Cardiac ventricle fibroblast (primary cell): ENCODE data around the gene SLC2A4RG.

DNA sequence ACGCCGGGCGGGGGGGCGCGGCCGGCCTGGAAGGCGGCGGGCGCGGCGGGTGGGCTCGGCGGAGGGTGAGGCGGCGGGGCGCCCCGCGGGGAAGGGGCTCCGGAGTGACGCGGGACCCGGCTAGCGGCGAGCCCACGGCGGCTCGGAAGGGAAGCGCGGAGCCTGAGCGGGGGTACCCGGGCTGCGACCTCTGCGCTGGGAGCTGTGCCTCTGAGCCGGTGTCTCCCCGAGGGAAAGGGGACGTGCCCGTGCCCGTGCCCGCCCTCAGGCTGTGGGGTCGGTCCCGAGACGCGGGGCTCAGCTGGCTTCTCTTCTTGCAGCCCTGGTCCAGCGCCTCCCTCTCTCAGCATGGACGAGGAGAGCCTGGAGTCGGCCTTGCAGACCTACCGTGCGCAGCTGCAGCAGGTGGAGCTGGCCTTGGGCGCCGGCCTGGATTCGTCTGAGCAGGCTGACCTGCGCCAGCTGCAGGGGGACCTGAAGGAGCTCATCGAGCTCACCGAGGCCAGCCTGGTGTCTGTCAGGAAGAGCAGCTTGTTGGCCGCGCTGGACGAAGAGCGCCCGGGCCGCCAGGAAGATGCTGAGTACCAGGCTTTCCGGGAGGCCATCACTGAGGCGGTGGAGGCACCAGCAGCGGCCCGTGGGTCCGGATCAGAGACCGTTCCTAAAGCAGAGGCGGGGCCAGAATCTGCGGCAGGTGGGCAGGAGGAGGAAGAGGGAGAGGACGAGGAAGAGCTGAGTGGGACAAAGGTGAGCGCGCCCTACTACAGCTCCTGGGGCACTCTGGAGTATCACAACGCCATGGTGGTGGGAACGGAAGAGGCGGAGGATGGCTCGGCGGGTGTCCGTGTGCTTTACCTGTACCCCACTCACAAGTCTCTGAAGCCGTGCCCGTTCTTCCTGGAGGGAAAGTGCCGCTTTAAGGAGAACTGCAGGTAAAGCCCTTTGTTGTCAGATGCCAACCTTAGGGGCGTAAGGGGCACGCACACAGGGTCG, 690 bp downstream of the ZGPAT start:
- RAMPAGE, long total RNA = no peak

- RAMPAGE, long total RNA = no peak
These were observed at the start of gene SLC2A4RG for GRCh38 chr20:63739138-63739960. Gene SLC2A4RG, plus strand, starts transcription at chr20:63739776.

- RAMPAGE, long total RNA = no peak
These were observed 25.6 kb downstream of the SLC2A4RG start for GRCh38 chr20:63765144-63765597.

DNA sequence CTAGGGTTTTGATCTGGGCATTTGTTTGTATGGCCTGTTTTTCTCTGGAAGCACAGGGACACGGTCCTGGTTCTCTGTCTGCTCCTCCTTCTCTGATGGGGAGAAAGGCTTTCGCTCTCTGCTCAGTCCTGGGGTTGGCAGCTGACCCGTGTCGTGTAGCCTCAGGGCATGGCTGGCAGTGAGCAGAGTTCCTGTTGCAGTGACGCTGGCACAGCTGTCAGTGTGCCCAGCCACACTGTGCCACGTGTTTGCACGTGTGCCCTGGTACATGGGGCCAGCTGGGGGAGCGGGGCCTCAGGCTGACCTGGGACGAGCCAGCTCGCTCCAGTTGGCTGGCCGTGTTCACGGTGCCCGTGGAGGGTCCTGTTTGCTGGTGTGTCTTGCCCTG, 10.4 kb upstream of the DNAJC5 start:
- RAMPAGE, long total RNA = no peak

DNA sequence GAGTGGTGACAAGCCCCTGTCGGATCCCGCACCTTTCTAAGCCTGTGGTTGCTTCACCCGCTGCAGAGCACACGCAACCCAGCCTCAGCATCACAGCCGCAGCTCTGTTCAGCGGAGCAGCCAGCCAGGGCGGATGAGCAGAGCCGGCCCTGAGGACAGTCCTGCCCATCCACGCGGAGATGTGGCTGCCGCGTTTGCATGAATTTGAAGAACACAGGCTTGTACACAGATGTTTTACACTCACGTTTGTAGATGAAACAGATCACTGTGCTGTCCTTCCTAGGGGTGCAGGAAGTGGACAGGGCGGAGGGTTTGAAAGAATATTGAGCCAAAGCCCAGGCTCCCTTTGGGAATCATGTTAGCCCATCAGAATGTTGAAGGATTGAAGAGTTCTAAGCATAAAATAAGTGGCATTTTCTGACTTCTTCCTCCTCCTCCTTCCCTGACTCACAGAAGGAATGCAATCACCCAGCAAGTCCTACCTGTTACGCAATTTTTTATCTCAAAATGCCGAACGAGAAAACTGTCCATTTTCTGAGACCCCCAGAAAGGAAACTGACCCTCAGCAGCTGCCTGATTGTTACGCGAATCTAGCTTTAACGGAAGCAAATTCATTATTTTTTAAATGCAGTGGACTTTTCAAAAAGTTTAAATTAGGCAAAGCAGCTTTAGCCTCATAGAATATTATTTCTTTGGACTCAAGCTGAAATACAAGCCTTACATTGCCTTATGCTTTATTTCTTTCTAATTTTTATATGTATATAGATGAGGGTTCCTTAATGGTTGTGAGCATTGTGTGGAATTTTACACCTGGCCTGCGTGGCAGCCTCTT, 4.8 kb upstream of the DNAJC5 start:
- RAMPAGE, long total RNA = no peak

GRCh38 chr20:63915361-63915954, 20.5 kb downstream of the DNAJC5 start:
- RAMPAGE, long total RNA = no peak

DNA sequence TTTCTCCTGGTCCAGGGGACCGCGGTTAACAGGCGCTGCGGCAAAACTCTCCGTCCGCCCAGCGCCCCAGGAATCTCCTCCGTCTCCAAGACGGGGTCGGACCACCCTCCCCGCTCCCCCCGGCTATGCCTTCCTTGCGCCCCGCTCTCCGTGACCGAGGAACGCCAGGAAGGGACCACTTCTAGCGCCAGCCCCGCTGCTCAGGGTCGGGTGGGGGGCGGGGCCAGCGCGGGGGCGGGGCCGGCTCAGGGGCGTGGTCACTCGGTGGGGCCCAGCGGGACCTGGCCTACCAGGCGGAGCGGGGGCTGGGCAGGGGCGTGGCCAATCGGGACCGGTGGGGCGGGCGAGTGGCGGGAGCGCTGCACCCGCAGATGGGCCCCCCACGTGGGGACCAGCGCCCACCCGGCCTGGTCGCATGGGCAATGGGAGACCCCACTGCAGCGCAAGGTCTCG, 17.8 kb downstream of the UCKL1 start:
- RAMPAGE, long total RNA = no peak

DNA sequence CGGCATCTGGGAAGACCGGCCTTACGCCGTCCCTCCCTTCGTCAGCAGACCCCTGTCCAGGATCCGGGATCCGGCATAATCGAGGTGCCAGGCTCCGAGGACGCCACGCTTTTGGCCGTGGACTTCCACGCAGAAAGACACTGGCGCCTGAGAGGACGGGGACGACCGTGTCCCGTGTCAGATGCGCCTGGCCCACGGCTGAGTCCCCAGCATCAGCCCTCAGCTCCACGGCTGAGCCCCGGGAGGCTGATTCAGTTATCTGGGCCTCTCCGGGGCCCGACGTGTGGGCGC, 17.4 kb downstream of the UCKL1 start:
- RAMPAGE, long total RNA = no peak

DNA sequence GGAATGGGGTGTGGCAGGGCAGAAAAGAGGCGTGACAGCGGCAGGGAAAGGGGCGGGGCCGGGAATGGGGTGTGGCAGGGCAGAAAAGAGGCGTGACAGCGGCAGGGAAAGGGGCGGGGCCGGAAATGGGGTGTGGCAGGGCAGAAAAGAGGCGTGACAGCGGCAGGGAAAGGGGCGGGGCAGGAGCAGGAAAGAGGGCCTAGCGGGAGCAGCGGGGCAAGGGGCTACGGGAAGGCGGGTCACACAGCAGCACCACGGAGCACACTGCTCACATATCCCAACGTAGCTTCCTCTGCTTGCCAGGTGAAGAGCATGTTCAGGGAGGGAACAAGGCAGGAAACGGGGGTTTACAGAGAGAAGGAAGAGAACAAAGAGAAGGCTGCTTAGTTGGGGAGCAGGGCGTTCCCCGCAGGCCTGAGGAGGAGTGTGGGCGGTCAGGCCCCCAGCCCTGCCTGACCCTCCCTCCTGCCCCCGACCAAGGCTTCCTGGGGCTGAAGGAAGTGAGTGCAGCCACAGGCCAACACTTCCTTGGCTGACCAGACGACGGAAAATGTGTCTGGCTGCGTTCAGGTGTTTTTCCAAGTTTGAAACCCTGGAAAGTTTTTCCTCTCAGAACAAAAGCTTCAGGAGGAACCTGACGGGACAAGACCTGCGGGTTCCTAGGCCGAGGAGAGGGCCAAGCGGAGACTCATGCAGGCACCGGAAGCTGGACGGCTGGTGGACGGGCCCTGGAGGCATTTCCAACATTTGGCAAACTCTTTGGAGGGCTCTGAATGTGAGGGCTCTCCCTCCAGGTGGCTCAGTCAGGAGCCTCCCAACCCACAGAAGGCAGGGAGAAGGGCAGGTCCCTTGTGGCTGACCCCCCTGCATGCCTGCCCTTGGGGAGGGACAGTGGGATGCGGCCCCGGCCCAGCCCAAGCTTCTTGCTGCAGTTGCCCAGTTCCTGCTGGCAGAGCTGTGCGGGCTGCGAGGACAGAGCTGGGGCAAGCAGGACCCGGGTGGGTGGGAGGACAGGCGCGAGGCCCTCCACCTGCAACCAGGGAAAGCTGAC, 13.7 kb downstream of the UCKL1 start:
- RAMPAGE, long total RNA = no peak

DNA sequence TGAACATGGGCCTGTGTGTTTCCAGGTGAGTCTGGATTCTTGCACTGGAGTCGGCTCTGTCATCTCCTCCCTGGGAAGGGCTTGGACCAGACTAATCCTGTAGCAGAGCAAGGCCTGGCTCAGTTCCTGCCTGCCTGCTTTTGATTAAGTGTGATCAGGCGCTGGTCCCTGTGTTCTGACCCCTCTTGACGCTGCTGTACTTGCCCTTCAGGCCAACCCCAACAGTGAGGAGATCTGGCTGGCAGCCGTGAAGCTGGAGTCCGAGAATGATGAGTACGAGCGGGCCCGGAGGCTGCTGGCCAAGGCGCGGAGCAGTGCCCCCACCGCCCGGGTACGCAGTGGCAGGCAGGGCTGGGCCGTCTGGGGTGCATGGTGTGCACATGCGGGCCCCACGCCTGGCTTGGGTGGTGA, 10.2 kb upstream of the C20orf204 start:
- RAMPAGE, long total RNA = no peak

DNA sequence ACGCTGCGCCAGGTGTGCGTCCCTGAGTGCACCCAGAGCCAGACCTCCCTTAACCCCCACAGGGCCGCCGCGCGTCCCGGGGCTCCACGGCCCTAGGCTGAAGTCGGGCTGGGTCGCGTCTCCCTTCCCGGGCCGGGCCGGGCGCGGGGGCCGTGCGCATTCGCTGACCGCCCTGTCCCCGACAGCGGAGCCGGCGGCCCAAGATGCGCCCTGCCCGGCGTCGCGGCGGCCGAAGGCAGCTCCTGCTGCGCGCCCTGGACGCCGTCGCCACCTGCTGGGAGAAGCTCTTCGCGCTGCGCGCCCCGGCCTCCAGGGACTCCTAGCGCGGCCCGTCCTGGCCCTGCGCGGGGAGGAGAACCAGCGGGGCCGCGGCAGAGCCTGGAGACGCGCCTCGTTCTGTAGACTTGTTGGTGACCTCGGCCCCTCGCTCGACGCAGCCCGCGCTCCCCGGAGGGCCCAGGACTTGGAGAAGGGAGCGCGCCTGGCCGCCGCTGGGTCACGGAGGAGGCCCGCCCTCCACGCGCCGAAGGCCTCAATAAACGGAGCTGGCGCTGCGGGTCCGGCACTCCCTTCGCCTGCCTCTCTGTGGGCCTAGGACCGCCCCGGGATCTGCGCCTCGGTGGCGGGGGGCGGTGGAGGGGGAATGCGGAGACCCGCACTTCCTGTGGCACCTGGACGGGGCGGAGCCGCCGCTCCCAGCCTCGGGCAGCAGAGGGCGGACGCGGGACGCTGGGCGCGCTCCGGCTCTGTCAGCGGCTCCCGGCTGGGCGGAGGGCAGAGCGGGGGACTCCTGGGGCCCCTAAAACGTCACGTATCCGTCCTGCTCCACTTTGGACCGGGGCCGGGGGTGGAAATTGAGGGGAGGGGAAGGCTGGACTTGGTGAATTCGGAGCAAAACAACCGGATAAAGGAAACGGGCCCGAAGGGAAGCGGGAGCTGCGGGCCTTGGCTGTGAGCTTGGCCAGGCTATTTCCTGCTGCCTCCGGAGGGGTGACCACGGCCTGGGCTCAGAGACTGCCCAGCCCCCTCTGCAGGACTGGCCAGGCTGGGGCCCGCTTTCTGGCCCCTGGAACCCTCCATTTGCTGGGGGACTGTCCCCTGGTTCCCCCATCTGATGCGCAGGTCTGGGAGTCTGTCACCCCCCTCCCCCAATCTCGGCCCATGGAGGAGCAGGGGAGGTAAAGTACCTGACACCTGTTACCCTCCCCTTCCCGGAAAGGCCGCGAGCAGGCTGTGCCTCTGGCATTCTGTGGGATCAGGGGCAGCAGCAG, 2.9 kb downstream of the C20orf204 start:
- RAMPAGE, long total RNA = no peak

GRCh38 chr20:64052256-64052613, 2.8 kb upstream of the SOX18 start:
- RAMPAGE, long total RNA = no peak

DNA sequence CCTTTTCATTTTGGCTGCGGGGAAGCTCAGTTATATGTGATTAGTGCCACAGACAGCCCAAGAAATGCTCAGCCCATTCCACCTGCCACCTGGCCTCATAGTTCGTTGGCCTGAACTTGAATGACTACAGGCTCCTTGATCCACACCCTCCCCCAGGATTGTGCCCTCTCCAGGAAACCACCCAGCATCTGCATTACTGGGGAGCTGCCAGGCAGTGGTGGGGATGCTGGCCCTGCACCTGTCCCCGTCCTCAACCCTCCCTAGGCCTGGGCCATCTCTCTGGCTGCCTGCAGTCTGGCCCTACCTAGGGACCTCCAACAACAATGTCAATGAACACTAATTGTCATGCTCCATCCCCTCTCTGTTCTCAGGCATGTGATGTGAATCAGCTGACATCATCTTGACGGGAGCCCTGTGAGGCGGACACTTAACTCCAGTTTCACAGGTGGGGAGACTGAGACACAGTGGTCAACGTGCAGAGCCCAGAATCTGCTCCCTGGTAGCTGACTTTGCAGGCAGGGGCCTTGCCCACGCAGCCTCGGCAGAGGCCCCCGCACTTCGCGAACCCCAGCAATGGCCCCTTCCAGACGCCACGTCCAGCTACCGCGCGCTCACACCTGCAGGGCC, 826 bp upstream of the TCEA2 start:
- RAMPAGE, long total RNA = no peak

DNA sequence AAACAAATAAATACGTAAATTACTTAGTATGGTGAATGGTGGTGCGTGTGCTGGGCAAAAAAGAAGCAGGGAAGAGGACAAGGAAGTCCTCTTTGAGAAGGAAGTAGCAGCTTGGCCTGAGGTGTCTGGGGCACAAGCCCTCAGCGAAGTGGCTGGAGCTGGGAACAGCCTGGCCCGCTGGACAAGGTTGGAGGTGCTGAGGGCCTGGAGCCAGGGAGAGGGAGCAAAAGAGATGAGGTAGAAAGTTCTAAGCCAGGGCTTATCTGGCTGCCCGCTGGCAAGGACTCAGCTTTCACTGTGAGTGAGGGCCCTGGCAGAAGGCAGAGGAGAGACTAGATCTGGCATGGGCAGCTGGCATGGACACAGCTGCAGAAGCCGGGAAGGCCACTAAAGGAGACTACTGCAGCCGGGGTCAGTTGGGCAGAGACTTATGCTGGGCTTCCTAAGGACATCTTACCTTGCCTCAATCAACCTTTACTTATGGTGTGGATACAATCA, 21.8 kb upstream of the PCMTD2 start:
- RAMPAGE, long total RNA = no peak